Neural crest cell (in vitro differentiated cells): ENCODE measurements around a stretch of chr17.

- PRO-cap: no peak
These were observed 14.2 kb downstream of the FAM222B start for GRCh38 chr17:28828124-28828991.

DNA sequence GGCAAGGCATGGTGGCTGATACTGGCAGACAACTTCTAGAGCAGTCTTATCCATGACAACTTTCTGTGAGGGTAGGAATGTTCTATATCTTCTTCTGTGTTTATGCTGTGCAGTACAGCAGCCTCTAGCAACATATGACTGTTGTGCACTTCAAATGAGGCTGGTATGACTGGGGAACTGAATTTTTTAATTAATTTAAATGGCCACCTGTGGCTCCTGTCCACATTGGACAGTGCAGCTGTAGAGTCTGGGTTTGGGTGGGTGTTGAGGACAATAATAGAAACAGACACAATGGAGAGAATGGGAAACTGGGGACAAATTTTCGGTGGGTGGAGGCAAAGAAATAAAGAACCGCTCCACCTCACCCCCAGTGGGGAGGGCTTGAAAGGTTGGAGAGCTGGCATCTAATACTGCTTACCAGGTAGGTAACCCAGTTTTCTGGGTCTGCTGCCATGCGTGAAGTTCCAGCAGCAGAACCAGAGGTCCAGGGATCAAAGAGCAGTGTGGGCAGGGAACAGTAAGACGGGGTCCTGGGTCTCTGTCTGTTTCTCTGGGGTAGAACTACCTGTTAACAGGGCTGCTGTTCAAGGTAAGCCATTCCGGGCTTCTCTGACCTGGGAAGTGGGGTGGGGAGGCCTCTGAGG lies 5.9 kb downstream of the FLOT2 start:
- PRO-cap: no peak

DNA sequence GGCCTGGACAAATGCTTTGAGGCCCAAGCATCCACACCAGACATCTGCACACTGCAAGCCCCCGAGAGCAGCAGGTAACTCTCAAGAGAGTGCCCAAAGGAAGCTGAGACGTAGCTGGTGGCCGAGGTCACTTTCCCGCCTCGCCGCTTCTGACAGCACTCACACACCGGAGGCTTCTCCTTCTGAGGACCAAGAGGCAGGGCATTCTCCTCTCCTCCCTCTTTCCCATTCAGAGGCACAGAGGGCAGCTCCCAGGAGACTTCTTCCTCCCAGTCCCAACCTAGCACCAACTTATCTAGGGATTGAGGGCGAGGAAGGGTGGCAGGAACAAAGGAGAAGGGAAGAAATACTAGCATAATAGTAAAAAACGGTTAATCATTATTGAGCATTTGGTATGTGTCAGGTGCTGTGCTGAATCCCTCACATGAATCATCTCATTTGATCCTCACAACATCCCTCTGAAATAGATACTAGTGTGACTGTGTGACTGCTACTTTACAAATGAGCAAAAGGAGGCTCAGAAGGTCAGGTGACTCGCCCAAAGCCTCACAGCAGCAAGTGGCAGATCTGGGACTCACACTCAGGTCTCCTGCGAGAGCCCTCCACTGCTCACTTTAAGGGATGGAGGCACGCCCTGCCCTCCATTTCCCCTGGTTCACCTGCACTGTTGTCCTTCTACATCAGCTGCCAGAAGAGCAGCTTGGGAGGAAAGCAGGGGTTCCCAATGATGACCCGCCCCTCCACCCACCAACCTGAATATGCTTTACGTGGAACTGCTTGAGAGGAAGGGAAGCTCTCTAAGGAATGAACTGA lies 41.8 kb downstream of the MYO18A start:
- PRO-cap: no peak

- PRO-cap: no peak
These were observed 25.1 kb downstream of the MYO18A start for GRCh38 chr17:29154748-29155941.

DNA sequence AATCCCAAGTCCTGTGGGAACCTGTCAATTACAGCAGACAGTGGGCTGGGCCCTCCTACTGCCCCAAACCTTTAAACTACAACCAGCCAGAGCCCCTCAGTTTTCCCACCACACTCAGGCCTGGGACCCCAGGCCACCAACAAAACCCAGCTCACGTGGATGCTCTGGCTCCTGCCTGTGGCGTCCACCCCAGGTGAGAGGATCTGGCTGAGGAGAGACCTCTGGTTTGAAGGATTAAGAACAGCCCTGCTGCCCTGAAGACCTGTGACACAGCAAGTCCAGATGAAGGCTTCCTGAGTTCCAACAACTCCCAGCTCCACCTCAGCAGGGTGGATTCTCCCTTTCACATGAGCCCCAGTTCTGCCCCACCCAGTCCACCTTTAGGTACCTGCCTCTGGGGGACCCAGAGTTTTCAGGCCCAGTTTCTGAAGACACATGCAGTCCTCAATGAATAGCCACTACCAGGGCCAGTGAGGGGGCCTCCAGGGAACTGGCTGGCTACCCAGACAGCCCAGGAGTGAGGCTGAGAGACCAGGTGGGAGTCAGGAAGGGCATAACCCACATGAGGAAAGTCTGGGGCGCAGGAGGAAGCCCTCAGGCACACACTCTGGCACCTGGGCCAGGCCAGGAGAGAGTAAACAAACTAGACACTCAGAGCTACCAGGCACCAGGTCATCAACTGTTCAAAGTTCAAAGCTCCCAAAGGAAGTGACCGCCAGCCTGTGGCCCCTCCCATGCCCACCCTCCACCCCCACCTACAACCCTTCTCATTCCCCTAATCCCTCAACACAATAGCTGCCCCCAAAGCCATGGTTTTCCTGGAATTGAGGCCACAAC lies 2.3 kb downstream of the MYO18A start:
- PRO-cap: no peak

DNA sequence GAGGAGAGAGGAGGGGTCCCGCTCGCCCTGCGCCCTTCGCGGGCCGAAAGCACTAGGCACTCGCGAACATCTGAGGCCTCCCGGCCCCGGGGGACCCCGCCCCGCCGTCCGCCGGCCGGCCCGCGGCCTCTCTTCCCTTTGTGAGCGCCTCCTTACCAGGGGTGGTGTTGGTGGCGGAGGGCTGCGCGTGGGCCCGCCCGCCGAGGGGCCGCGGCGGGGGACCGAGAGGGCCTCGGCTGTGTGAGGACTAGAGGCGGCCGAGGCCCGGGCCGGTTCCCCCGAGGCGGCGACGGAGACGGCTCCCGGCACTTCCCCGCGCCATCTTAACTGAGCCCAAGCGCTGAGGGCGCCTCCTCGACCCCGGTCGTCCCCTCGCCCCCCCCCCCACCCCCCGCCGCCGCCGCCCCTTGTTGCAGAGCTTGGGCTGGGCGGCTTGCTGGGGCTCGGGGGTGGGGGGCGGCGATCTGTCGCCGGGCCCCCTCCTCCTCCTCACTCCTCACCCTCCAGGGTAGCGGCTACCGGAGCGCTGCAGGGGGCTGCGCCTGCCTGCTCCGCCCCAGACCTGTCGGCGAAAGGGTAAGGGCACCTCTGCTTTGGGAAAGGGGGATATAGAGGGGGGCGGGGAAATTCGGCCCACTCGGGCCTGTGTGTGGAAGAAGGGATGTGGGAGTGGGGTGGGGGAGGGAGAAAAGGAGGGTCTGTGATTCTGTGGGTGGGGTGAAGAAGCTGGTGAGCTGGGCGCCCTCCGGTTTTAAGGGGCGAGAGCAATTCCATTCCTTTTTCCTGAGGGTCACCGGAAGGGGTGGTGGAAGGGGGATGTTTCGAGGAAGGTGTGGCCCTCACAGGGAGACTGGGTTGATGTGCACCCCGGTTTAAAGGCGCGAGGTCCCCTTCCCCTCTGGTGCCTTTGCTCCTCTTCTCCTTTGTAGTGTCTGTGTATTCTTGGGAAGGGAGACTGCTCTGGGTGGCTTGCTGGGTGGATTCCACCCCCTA lies 582 bp downstream of the TAOK1 start:
- PRO-cap: bidirectional peak, plus-strand start at position 155 of the sequence, minus-strand start at position 142 of the sequence; bidirectional peak, plus-strand start at position 694 of the sequence, minus-strand start at position 329 of the sequence

DNA sequence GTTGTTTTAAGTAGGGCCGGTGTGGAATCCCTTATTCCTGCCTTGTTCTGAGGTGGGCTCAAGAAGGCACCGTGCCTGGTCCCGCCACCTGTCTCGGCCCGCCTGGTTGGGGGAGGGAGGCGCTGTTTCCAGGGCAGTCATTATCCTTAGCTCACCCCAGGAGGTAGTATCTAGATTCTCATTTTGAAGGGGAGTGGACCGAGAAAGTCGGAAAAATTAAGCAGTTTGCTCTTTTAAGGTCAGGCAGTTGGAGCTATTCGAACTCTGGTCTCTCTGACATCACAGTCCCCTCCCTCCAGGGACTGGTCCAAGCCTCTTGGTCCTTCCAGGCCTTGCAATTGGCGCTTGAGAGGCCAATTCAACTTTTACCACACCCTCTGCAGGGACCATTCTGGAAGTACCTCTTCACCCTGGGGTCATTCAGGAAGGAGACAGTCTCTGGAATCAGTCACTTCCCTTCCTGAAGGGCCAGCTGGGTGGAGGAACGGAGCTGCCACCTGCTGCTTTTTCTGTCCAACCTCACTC lies 830 bp upstream of the ANKRD13B start:
- PRO-cap: no peak

GRCh38 chr17:29615391-29616388 lies 7.0 kb downstream of the CORO6 start:
- PRO-cap: bidirectional peak, plus-strand start at chr17:29615763, minus-strand start at chr17:29615587

GRCh38 chr17:29666728-29667395 lies 44.1 kb upstream of the CORO6 start:
- PRO-cap: no peak

GRCh38 chr17:29672015-29672469 lies 49.3 kb upstream of the CORO6 start:
- PRO-cap: no peak

DNA sequence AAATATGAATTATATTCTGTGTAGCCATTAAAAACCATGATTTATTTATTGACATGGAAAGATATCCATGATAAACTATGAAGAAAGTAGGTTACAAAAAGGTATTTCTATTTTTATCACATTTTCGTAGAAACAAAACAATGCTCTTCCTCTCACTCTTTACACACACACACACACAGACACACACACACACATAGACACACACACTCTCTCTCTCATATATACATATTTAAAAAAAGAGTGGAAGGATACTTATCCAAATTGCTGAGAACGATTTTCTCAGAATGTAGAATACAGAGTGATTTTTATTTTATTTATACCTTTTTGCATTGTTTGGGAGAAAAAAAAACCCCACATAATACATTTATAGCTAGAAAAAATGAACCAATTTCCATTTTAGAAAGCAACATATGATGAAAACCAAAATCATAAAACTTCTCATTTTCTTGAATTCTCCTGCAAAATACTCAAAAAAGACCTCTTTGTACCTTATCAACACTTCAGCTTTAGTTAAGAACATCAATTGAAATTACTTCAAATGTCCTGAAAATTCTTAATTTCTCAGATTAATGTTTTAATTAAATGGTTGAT lies 68.1 kb upstream of the CORO6 start:
- PRO-cap: no peak

GRCh38 chr17:29710603-29711406 lies 88.1 kb upstream of the CORO6 start:
- PRO-cap: no peak

DNA sequence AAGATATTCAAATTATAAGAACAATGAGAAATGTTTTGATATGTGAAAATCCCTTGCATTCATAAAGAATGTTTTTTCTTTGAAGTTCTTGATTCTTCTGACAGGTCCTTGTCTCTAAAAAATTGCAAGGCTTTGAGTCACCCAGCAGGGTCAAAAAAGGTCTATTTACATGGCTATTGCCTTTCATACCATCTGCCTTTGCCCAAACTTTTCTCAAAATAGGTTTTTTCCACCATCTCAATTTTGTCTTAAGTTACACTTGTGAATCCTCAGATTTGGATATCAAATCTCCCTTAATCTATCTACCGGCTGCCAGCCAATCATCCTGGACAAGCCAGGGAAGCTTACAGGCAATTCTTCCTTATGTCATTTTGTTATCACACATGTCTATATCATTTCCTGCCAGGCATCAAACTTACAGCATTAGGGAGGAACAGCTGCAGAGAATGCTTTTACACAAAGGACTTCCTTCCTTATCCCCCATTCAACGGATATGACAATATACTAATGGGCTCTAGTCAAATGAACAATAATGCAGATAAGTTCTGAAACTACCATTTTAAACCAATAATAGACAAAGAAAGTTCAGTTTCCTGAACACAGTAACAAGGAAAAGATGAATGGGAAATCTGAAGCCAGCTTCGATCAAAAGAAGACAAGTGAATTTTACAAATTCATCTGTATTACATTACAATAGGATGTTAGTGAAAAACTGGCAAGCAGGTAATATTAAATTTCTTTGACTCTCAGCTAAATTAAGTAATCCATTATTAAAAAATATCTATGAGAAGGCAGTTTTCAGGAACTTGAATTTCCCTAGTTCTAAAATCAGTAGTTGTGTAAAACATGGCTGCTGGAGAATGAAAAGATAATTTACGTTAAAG lies 104.2 kb upstream of the CORO6 start:
- PRO-cap: no peak

- PRO-cap: no peak
These were observed 104.4 kb downstream of the SSH2 start for GRCh38 chr17:29825642-29825988.

GRCh38 chr17:29875318-29875865 lies 54.6 kb downstream of the SSH2 start:
- PRO-cap: no peak

DNA sequence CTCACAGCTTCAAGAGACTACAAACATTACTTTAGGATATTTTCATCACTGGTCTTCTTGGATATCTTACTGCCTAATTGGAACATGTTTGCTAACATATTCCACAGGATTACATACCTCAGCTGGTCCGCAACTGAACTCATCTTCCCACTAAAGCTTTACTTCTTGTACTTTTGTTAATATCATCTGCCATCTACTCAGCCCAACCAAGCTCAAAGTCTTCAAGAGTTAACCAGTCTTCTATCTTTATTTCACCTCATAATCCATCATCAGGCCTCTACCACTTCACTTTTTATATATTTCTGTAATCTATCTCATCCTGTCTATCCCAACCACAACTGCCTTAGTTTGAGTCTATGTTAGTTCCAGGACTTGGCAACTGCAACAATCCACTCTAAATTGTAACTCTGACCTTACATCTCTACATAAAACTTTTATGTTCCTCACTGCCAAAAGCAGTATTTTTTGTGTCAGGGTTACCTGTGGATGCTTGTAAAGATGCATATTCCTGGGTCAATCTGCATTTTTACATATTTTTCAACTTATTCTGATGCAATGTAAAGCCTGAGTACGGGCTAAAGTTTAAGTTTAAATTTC lies 45.5 kb downstream of the SSH2 start:
- PRO-cap: no peak

GRCh38 chr17:29928814-29929948 lies 847 bp downstream of the SSH2 start:
- PRO-cap: bidirectional peak, plus-strand start at chr17:29929903, minus-strand start at chr17:29929786

GRCh38 chr17:30336766-30337105 lies 2.9 kb upstream of the TMIGD1 start:
- PRO-cap: no peak

- PRO-cap: no peak
These were observed 7.1 kb upstream of the TMIGD1 start for GRCh38 chr17:30340781-30341504.

DNA sequence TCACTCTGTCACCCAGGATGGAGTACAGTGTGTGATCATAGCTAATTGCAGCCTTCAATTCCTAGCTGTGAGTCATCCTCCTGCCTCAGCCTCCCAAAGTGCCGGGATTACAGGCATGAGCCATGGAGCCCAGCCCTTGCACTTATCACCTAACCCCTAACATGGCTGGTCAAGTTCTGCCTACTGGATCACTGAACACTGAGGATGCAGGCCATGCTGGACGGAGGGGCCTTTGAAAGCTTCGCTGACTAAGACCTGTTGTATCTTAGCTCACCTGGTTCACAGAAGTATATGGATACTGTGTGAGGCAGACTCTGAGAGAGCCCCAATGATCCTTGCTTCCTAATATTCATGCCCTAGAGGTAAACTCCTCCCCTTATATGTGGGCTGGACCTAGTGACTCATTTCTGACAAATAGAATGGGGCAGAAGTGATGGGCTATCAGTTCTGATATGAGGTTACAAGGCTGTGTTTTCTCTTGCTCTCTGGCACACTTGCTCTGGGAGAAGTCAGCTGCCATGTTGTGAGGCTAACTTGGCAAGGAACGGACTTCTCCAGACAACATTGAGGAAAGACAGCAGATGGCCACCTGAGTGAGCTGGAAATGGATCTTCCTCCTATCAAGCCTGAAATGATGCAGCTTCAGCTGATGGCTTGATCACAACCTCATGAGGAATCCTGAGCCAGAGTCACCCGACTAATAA lies 11.8 kb upstream of the TMIGD1 start:
- PRO-cap: no peak